ENCODE results near the gene ARGFX.

- PRO-cap, result no peak
Observed at GRCh38 chr3:120054901-120055614, 39.2 kb downstream of the GSK3B start.

GRCh38 chr3:120094736-120095607, 725 bp upstream of the GSK3B start:
- PRO-cap, result bidirectional peak, plus-strand start at chr3:120095249, minus-strand start at chr3:120094932; bidirectional peak, plus-strand start at chr3:120095397, minus-strand start at chr3:120095477

DNA sequence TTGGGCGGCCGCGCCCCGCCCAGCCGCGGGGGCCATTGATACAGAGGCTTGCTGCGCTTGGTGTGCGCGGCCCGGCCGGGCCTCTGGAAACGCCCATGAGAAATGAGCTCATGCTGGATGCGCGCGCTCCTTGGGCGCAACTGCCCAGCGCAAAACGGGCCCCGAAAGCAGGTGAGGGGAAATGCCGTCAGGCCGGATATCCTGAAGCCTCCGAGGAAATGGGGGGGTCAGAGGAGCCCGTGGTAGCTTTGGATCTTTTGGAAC, 1.3 kb upstream of the GSK3B start:
- PRO-cap, result bidirectional peak, plus-strand start at position 165 of the sequence, minus-strand start at position 37 of the sequence

GRCh38 chr3:120448296-120449302, 2.2 kb downstream of the FSTL1 start:
- PRO-cap, result no peak

DNA sequence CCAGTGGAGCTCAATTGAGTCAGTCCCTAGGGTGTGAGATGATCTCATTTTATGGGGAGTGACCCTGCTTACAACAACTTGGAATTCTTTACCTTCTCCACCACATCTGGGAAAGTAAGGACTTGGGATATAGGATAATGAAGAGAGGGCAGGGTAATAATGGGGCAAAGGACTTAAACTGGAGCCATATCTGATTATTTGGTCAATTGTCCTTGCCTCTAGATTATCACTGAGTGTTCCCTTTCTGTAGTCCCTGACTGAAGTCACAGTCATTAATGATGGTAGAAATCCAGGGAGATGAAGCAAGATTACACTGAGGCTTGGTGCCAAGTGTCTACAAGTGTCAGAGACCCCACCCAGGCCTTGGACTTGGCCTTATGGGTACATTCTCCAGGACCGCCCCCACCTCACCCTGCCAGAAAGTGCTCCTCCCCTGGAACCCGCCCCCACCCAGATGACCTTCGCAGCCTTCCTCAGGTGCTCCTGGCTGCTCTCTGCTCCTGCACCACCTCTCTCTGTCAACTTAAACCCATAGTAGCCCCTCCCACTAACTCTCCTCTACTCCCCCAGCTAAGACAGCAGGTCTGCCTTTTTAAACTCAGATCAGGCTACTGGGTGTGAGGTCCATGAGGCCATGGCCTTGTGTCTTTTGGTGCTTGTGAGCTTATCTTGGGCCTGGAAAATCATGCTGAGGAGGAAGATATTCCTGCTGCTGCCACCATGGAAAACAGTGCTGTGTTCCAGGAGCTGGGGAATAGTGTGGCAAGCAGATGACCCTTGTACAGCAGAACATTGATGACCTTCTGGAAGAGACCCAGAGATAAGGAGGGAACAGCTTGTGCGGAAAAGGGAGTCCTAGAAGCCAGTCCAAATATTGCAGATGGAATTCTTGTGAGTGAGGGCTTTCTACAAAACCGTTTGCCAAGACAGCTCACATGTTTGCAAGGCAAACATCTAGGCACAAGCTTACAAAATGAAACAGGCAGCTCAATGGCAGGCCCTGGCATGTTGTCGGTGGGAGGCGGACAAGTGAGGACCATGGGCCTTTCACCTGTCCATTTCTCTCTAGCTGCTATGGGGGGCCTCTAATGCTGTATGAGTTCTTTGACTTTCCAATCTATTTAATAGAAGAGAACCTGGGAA, 40.3 kb upstream of the NDUFB4 start:
- PRO-cap, result no peak

- PRO-cap, result no peak
Observed at GRCh38 chr3:120566540-120567298, 29.4 kb upstream of the NDUFB4 start.

DNA sequence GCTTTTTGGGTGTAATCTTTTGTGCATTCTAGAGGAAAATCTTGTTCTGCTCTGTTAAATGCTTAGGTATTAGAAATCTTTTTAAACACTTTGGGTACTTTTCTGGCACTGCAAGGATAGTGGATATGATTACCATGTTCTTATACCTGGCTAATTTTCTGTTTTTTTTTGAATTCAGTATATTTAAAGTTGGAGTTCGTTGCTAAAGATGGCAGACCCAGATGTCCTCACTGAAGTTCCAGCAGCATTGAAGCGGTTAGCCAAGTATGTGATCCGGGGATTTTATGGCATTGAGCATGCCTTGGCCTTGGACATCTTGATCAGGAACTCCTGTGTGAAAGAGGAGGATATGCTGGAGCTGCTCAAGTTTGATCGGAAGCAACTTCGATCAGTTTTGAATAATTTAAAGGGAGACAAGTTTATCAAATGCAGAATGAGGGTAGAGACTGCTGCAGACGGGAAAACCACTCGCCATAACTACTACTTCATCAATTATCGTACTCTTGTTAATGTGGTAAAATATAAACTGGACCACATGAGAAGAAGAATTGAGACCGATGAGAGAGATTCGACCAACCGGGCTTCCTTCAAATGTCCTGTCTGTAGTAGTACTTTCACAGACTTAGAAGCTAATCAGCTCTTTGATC, 7.9 kb downstream of the GTF2E1 start:
- PRO-cap, result no peak

DNA sequence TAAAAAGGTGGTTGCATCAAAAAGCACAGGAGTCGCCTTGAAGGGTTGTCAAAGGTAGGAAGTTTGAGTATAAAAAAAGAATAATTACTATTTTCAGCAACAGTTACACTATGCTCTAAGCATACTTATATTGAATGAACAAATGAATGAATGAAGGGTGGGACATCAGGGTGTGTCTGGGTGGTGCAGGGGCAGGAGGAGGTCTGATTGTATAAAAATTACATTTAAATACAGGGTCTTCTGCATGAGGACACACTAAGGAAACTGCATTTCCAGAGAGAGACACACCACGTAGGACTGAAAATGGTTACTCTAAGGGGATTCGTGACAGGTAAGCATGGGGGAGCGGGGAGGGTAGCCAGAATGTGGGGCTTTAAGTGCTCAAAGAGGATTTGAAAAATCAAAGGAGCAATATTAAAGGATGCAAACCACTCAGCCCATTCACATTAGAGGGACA, at the start of gene ARGFX:
Gene ARGFX, plus strand, starts transcription at position 267 of the 457 bp plus-strand sequence.
- PRO-cap, result no peak

- PRO-cap, result no peak
Observed at GRCh38 chr3:121601058-121601848, 8.1 kb downstream of the FBXO40 start.

DNA sequence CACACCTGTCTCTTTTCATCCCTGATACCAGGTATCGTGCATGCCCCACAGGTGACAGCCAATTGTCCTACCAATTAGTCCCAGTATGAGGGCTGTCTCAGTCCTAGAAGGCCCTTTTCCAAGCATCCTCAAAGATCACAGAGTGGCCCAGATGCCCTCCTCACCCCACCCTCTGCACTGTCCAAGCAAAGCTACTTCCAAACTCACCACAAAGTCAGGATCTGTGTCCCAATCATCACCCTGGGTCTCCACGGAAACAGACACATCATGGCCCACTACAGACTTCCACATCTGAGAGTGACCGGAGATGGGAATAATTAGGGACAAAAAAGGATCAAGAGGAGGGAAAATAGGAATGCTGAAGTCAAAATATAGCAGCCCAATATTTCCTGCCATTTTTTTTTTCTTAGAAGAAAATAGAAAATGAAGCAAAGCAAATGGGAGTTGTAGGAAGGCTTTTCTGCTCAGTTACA, 2.6 kb downstream of the HCLS1 start:
- PRO-cap, result no peak

GRCh38 chr3:121675984-121676329, 15.3 kb upstream of the HCLS1 start:
- PRO-cap, result unidirectional peak, minus-strand start at chr3:121676207

- PRO-cap, result no peak
Observed at GRCh38 chr3:121702371-121702883, 41.7 kb upstream of the HCLS1 start.

- PRO-cap, result no peak
Observed at GRCh38 chr3:121809235-121809820, 25.5 kb downstream of the IQCB1 start.

- PRO-cap, result no peak
Observed at GRCh38 chr3:121992540-121993142, 29.4 kb downstream of the ILDR1 start.

- PRO-cap, result no peak
Observed at GRCh38 chr3:122064266-122064776, 9.2 kb downstream of the CD86 start.

GRCh38 chr3:122077347-122077973, 22.3 kb downstream of the CD86 start:
- PRO-cap, result no peak

GRCh38 chr3:122120063-122120753, 63.3 kb upstream of the CASR start:
- PRO-cap, result no peak

DNA sequence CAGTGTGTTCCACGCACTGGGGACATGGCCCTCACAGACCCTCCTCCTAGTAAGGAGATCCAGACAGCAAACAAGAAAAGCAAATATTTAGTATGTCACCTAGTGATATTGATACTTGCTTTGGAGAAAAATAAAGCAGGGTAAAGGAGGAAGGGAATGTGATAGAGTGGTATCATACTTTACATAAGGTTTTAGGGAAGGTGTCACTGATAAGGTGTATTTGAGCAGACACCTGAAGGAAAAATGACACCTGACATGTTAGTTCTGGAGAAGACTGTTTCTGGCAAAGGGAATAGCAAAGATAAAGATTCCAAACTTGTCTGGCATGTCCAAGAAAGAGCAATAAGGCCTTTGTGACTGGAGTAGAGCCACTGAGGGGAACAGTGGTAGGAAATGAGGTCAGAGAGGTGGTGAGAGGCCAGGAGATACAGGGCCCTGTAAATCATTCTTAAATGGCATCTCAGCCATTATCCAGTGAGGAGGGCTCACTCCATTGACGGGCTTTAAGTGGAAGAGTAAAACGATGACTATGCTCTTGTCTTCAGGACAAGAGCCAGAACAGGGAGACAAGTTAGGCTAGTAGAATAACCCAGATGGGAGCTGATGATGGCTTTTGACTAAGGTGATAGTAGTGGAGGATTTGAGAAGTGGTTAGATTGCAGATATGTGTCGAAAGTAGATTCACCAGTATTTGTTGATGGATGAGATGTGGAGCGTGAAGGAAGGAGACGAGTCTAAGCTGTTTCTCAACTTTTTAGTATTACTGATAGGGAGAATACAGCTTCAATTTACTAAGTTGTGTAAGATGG, 4.5 kb downstream of the SLC49A4 start:
- PRO-cap, result no peak

DNA sequence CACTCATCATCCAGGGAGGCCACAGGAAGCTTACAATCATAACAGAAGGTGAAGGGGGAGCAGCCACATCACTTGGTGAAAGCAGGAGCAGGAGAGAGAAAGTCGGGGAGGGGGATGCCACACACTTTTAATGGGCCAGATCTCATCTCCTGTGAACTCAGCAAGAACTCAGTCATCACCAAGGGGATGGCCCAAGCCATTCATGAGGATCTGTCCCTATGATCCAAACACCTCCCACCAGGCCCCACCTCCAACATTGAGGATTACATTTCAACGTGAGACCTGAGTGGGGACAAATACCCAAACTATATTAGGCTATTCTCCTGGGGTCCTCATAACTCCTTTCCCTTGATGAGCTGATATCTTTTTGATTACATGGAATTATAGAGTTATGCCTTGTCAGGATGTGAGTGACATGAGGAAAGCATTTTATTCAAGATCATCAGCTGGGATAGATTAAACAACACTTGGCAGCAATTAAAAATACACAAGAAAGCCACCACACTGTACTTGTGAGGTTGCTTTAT, 9.3 kb downstream of the SLC49A4 start:
- PRO-cap, result no peak

DNA sequence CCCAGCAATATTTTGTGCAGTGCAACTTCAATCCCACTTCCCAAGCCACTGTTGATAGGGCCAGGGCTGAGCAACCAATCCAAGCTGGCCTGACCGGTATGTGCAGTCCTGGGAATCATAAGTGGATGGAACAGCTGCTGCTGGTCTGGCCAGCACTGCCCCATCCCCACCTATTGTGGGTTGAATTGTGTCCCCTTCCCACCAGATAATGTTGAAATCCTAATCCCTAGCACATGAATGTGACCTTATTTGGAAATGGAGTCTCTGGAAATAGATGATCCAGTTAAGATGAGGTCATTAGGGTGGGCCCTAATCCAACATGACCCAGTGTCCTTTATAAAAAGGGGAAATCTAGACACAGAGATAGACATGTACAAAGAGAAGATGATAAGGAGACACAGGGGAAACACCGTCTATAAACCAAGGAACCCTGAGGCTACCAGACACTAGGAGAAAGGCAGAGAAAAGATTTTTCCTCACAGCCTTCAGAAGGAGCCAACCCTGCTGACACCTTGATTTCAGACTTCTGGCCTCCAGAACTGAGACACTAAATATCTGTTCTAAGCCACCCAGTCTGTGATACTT, 13.6 kb upstream of the PDIA5 start:
- PRO-cap, result no peak